Lower leg skin (tissue), 2 donors: ENCODE data around the genes PTDSS2, CEND1 and AP2A2.

GRCh38 chr11:210157-211143 is 2.9 kb downstream of the RIC8A start:
- PRO-cap, result no peak
- RAMPAGE, long total RNA, 2 experiments, result no peak in any of the 2 experiments

GRCh38 chr11:278761-279810 is 879 bp downstream of the NLRP6 start:
- PRO-cap, result bidirectional peak, plus-strand start at chr11:279415, minus-strand start at chr11:279366
- RAMPAGE, long total RNA, 2 experiments, result no peak in any of the 2 experiments

DNA sequence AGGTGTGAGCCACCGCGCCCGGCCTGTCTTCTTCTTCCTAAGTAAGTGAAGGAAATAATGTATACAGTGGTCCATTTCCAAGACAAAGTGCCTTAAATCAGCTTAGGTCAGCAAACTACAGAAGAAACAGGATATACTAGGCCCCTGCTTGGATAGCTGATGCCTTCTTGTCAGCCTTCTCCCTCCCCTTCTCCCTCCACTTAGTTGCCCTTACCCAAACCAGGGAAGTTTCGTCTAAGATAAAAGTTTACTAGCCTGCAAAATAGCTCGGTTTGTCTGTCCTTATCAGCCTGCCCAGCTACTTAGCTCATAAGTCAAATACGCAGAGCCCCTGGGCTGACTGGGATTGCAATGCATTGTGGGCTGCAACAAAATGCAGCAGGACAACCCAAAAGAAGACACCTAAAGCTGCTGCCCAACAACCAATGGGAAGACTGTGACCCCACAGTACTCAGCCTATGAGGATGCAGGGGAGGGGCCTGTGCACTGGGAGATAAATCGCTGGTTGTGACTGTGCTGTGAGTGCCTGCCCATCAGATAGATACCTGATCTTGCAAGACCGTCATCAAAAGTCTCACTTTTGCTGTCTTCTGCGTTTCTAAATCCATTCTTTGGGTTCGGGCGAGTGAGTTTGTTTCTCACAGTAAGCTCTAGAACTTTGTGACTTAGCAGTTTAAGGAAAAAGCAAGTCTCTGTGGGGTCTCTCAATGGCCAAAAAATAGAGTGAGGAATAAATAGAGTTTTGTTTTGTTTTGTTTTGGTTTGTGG is 8.7 kb upstream of the IFITM3 start:
- PRO-cap, result no peak
- RAMPAGE, long total RNA, 2 experiments, result no peak in any of the 2 experiments

- PRO-cap, result no peak
- RAMPAGE, long total RNA, 2 experiments, result no peak in any of the 2 experiments
These were observed 18.7 kb upstream of the B4GALNT4 start for GRCh38 chr11:350088-351468.

DNA sequence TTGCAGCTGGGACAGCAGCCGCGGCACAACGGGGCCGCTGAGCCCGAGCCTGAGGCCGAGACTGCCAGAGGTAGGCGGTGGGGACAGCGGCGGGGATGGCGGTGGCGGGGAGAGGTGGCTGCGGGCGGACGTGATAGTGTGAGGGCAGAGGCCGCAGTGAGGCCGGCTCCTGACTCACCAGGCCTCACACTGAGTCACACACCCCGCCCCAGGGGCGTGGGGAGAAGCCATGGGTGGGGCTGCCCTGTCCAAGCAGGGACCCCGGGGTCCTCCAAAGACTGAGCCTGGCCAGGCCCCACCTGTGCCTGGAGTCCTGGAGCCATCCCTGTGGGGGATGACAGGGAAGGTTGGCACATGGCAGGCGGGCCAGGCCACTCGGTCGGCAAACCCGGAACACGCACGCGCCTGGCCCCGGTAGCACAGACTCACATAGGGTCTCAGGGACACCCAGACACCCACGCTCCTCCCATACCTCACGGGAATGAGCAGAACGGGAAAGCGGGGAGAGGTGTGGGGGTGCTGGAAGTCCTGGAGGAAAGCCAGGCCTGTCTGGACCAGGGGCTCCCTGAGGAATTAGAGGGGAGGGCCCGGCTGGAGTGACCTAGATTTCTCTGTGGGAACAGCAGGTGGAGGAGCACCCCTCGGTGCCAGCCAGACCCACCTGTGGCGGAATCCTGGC is 585 bp downstream of the PKP3 start:
- PRO-cap, result no peak
- RAMPAGE, long total RNA, 2 experiments, result no peak in any of the 2 experiments

- PRO-cap, result bidirectional peak, plus-strand start at chr11:450300, minus-strand start at chr11:450154
- RAMPAGE, long total RNA, 2 experiments, result no peak in any of the 2 experiments
These were observed at the start of gene PTDSS2 for GRCh38 chr11:450062-450785. Gene PTDSS2 (plus strand): TSS chr11:450279.

GRCh38 chr11:496939-497724 is 9.9 kb downstream of the RNH1 start:
- PRO-cap, result no peak
- RAMPAGE, long total RNA, 2 experiments, result no peak in any of the 2 experiments

DNA sequence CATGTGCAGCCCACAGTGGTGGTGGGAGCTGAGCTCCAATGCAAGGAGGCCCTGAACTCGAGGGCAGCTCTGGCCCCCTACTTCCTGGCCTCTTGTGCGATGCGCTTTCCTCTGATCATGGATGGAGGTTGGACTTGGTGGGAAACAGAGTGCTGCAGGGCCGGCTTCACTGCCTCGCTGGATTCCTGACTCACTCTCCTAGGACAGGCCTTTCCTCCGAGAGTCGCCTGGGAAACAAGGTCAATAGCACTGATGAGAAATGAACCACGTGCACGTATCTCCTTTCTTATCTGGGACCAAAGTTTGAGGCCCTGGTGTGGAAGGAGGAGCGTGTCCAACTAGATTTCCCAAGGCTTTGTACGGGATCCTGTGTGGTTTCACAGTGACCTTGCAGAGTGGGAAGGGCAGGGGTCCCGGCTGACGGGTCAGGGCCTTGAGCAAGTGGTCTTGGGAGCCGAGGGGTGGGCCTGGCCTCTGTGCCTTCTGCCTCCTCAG is 3.8 kb downstream of the PHRF1 start:
- PRO-cap, result no peak
- RAMPAGE, long total RNA, 2 experiments, result no peak in any of the 2 experiments

GRCh38 chr11:611063-611543 is 4.6 kb downstream of the IRF7 start:
- PRO-cap, result no peak
- RAMPAGE, long total RNA, 2 experiments, result no peak in any of the 2 experiments

DNA sequence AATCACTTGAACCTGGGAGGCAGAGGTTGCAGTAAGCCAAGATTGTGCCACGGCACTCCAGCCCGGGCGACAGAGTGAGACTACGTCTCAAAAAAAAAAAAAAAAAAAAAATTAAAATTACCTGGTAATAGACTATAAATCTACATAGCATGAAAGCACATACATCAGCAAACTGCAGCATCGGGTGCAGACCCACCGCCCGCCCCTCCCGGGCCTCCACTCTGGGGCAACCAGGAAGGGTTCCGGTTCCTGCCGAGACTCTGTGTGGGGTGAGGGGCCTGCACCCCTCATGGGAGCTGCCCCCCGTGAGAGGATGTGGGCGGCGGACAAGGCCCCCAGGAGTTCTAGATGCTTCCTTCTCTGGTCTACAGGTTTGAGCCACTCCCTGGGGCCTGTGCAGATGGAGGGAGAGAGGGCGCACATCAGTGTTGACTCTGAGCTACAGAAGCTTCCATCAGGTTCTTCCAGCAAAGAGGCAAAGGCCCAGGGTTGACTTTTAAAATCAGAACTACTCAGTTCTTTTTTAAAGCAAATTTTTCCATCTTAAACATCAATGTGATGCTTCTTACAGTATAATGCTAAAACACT is 9.2 kb downstream of the DRD4 start:
- PRO-cap, result no peak
- RAMPAGE, long total RNA, 2 experiments, result no peak in any of the 2 experiments

GRCh38 chr11:665592-666067 is 28.6 kb downstream of the DRD4 start:
- PRO-cap, result no peak
- RAMPAGE, long total RNA, 2 experiments, result no peak in any of the 2 experiments

DNA sequence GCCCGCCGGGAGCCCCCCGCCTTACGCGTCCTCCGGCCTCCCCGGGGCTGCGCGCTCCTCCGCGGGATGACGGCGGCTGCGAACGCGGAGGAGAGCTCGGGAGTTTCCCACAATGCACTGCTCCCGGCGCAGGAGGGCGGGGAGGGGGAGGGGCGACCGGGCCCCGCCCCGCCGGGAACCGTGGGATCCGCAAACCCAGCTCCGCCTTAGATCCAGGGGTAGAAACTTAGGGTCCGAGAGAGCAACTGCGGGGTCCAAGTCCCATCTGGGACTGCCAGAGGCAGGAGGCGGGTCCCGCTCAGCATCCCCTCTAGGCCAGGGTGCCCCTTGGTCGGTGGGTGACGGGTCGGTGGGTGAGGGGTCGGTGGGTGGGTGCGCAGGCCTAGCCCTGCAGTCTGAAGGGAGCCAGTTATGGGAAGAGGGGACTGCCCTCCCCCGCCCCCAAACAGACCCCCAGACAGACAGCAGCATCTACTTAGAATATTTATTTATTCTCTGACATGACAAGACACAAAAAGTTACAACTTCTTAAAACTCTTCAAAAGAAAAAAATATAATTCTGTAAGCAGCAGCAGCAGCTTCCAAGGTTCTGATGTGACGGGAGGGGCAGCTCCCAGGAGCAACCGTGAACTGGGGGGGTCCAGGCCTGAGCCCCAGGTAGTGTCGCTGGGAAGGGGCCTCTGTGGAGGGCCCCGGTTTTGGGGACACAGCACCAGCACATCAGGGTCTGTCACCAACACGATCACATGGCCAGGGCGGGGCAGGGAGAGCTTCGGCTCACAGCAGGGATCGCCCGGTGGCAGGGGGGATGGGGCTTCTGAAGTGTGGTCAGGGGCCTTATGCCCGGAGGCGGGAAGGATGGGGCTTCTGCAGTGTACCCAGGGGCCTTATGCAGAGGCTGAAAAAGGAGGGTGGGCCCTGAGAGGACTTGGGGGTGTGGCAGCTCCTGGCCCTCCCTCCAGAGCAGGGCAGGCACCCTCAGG is at the start of gene CEND1:
Gene CEND1, minus strand, starts transcription at position 86 of the 983 bp plus-strand sequence.
- PRO-cap, result no peak
- RAMPAGE, long total RNA, 2 experiments, result no peak in any of the 2 experiments

DNA sequence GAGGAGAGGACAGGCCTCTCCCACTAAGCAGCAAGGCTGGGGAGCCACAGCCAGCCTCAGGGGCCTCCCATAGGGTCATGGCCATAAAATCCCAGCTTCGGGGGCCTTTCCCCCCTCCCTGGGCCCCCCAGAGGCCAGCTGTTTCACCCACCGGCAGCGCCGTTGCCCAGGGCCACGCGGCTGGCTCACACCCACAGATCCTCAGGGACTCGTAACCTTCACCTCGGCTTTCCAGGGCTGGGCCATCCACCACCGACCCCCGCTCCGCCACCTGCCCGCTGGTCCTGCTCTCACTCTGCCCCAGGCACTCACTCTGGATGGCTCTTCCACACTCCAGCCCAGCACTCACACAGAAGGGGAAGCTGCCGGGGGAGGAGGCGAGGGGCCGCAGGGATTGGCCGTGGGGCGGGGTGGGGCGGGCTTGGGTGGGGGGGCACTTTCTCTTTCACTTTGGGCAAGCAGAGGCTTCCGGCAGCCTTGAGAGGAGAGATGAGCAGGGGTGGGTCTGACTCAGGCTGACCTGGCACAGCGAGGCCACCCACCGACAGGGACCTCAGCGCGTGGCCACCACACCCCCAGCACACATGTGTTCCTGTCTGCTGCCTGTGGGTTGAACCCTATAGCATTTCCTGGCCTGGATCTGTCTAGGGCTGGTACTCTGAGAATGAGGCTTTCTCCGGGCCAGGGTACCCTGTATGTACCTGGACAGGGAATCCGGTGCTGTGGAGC is 2.0 kb downstream of the SLC25A22 start:
- PRO-cap, result bidirectional peak, plus-strand start at position 474 of the sequence, minus-strand start at position 347 of the sequence
- RAMPAGE, long total RNA, 2 experiments, result start-site peak on the minus strand in 1 of 2 experiments, centred at position 349 of the sequence, 13 reads per replicate

- PRO-cap, result bidirectional peak, plus-strand start at chr11:819572, minus-strand start at chr11:819415; bidirectional peak, plus-strand start at chr11:819809, minus-strand start at chr11:819738; bidirectional peak, plus-strand start at chr11:820275, minus-strand start at chr11:820036
- RAMPAGE, long total RNA, 2 experiments, result no peak in any of the 2 experiments
These were observed 1.1 kb downstream of the PNPLA2 start for GRCh38 chr11:819509-820430.

- PRO-cap, result no peak
- RAMPAGE, long total RNA, 2 experiments, result no peak in any of the 2 experiments
These were observed 7.9 kb downstream of the TSPAN4 start for GRCh38 chr11:850506-851084.

GRCh38 chr11:925120-926288 is at the start of gene AP2A2:
Gene AP2A2 (plus strand): TSS chr11:925870.
- PRO-cap, result bidirectional peak, plus-strand start at chr11:925870, minus-strand start at chr11:925802
- RAMPAGE, long total RNA, 2 experiments, result start-site peak on the plus strand in 1 of 2 experiments, at chr11:925918-925941 at its widest, 145 reads per replicate

DNA sequence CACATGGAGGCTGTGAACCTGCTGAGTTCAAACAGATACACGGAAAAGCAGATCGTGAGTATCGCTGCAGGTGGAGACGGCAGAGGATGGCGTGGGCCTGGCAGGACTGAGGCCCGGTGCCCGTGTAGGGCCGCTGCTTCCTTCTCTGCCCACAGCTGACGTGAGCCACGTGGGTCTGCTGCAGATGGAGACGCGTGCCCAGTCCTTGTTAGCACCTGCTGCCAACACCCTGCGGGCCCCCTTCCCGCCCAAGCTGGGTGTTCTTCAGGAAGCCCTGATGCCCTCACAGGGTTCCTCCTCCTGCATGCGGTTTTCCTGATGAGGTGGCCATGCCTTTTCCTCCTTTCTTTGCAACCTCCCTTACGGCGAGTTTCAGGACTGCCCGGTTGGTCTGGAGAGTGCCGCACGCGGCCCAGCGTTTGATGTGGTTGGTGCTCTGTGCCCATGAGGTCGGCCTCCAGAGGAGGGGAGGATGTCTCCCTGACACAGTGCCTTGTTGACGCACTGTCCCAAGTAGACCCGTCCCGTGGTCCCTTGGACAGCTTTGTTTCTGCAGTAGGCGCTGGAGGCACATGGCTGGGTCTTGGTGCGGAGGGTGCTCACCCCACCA is 44.7 kb downstream of the AP2A2 start:
- PRO-cap, result no peak
- RAMPAGE, long total RNA, 2 experiments, result no peak in any of the 2 experiments

DNA sequence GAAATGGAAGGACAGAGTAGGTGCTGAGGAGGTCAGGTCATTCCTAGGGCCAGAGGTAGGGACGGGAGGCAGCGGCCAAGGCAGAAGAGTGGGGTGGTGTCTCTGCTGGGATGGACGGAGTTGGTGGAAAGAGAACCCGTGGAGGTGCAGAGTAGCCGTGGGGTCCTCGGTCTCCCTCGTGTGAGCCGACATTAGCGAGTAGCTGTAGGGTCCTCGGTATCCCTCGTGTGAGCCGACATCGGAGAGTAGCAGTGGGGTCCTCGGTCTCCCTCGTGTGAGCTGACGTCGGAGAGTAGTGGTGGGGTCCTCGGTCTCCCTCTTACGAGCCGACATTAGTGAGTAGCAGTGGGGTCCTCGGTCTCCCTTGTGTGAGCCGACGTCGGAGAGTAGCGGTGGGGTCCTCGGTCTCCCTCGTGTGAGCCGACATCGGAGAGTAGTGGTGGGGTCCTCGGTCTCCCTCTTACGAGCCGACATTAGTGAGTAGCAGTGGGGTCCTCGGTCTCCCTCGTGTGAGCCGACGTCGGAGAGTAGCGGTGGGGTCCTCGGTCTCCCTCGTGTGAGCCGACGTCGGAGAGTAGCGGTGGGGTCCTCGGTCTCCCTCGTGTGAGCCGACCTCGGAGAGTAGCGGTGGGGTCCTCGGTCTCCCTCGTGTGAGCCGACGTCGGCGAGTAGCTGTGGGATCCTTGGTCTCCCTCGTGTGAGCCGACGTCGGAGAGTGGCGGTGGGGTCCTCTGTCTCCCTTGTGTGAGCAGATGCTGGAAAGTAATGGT is 49.6 kb downstream of the AP2A2 start:
- PRO-cap, result no peak
- RAMPAGE, long total RNA, 2 experiments, result no peak in any of the 2 experiments

GRCh38 chr11:992850-993070 is 43.8 kb downstream of the MUC6 start:
- PRO-cap, result no peak
- RAMPAGE, long total RNA, 2 experiments, result no peak in any of the 2 experiments

GRCh38 chr11:1033007-1033572 is 3.4 kb downstream of the MUC6 start:
- PRO-cap, result no peak
- RAMPAGE, long total RNA, 2 experiments, result no peak in any of the 2 experiments